Vein endothelial cell (primary cell): ENCODE measurements around the genes RER1 and MEGF6.

DNA sequence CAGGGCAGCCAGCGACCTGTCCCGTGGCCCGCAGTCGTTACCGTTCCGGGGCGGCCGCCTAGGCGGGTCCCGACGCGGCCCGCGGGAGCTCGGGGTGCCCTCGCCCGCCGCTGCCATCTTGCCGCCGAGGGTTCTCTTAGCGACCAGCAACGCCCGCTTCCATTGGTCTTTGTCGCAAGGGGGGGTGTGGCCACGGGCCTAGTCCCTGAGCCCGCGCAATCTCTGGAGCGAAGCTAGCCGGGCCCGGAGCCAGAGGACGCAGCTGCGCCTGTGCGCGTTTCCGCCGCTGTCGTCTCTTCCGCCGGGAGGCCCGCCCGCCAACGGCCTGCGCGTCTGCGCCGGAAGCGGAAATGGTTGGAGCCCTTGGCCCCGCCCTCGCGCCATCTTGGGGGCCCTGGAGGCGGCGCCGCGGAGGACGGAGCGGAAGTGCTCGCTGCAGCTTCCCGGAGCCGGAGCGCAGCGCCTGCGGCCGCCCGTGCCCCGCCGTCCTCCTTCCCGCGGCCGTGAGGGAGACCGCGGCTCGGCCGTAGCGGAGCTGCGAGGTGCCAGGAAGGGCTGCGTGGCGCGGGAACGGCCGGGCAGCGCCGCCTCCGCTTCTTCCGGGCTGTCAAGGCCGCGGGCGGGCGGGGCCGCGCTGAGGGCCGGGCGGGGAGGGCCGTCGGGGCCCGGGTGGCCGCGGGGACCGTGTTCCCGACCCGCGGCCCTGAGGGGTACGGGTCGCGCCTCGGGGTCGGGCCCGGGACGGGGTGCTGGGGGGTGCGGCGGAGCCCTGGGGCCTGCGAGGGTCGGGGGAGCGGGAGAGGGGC is at the start of gene RER1:
Gene RER1, plus strand, starts transcription at position 425 of the 806 bp plus-strand sequence.
- CAGE, long polyA plus RNA, result start-site peak on the plus strand centred at position 440 of the sequence, 106 bp wide, 1,642 and 1,202 reads in 2 replicates

DNA sequence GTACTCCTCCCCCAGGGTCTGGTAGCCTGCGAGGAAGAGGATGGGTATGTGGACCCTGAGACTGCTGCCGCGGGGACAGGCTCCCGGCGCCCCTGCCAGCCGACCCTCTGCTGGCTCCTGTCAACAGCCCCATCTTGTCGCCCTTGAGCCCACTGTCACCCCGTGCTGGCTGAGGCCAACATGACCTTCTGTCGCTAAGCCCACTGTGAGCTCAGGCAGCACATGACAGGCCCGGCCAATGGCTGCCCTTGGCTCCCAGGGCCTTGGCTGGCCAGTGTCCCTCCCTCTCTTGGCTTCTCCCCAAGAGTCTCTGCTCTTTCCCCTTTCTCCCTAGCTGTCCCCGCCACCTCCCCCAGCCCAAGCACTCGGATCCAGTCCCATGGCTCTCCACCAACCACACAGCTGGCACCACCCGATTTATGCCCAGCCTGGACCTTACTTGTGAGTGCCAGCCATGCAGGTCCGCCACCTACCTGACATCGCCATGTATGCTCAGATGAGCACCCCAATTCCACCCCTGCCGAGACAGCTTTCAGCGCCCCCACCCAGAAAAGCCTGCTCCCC is 3.4 kb downstream of the PEX10 start:
- CAGE, long polyA plus RNA, result no peak

- CAGE, long polyA plus RNA, result no peak
Measured at GRCh38 chr1:2507813-2508307, 18.5 kb downstream of the PANK4 start.

DNA sequence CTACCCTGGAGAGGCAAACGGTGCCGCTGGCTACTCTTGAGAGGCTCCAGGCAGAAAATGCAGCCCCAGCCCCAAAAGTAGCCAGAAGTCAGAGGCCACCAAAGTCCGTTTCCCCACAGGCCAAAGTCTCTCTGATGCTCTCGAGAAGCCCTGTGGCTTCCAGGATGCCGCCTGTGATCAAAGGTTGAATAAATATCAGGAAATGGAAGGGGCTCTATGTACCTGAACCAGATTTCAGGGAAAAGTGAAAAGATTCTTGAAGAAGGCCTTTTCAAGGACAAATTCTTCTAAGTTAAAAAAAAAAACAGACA is 4.2 kb downstream of the PANK4 start:
- CAGE, long polyA plus RNA, result no peak

GRCh38 chr1:2527098-2527375 is 641 bp upstream of the PANK4 start:
- CAGE, long polyA plus RNA, result no peak

DNA sequence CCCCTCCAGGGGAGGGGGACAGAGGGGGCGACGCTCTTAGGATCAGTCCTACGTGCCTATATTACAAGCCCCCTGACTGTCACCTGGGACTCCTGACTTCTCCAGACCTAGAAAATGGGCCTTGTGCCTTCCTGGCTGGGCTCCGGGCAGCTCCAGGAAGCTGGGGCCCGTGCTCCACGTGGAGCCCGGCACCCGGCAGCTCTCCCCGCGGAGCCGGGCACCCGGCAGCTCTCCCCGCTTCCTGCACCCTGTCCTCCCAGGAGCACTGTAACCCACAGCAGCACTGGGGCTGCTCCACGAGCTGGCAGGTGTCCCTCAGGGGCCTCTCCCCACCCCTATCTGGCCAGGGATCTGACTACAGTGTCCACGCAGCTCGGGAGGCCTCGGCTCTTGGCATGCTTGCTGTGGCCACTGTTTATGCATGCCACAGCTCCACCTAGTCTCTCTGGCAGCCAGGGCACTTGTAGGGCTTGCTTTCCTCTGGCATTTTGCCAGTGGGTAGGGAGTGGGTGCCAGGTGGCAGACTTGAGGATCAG is 762 bp upstream of the HES5 start:
- CAGE, long polyA plus RNA, result no peak

- CAGE, long polyA plus RNA, result no peak
Measured at GRCh38 chr1:2543466-2544225, 12.5 kb upstream of the TNFRSF14 start.

GRCh38 chr1:2547226-2547462 is 9.0 kb upstream of the TNFRSF14 start:
- CAGE, long polyA plus RNA, result no peak

- CAGE, long polyA plus RNA, result no peak
Measured at GRCh38 chr1:2565925-2566719, 10.0 kb downstream of the TNFRSF14 start.

DNA sequence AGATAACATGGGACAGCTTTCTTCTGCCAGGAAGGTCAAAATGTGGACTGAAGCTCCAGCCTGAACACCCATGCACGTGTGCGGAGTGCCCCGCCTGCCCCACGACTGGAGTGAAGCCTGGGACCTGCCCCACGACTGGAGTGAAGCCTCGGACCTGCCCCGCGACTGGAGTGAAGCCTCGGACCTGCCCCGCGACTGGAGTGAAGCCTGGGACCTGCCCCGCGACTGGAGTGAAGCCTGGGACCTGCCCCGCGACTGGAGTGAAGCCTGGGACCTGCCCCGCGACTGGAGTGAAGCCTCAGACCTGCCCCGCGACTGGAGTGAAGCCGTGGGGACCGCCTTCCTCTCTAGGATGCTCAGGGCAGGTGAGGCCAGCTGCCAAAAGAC is 61.4 kb upstream of the ACTRT2 start:
- CAGE, long polyA plus RNA, result no peak

GRCh38 chr1:3072499-3073336 is 3.7 kb downstream of the PRDM16 start:
- CAGE, long polyA plus RNA, result no peak

DNA sequence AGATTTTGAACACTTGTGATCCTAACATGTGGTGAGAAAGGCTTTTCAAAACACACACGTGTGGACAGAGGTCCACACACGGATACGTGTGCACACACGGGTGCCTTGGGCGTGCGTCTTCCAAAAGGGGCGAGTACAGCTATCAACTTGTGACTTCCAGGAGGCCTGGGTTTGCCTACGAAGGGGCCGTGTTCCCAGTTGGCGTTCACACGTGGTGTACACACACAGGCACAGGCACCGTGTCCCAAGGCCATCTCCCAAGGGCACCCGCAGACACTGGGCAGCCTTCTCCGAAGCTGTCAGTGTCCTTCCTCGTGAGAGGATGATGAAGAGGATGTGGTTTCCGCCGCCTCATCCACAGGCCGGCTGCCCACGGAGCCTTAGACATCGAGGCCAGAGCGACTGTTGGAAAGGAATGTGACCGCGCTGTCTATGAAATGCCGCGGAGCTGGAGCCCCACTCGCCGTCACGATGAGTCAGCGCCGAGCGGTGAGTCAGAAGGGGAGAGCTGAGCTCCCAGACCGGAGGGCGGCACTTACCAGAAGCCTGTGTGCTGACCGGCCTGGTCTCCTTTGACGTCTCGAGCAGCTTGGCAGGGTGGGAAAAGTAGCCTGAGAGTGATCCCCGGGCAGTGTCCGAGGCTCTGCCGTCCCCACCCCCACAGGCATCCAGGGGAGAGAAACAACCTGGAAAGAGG is 141.5 kb upstream of the ARHGEF16 start:
- CAGE, long polyA plus RNA, result no peak

GRCh38 chr1:3373596-3374221 is 80.8 kb upstream of the ARHGEF16 start:
- CAGE, long polyA plus RNA, result no peak

- CAGE, long polyA plus RNA, result no peak
Measured at GRCh38 chr1:3599561-3599846, 11.8 kb downstream of the MEGF6 start.

- CAGE, long polyA plus RNA, result no peak
Measured at GRCh38 chr1:3611134-3612056, at the start of gene MEGF6. Gene MEGF6, minus strand, starts transcription at chr1:3611508.

DNA sequence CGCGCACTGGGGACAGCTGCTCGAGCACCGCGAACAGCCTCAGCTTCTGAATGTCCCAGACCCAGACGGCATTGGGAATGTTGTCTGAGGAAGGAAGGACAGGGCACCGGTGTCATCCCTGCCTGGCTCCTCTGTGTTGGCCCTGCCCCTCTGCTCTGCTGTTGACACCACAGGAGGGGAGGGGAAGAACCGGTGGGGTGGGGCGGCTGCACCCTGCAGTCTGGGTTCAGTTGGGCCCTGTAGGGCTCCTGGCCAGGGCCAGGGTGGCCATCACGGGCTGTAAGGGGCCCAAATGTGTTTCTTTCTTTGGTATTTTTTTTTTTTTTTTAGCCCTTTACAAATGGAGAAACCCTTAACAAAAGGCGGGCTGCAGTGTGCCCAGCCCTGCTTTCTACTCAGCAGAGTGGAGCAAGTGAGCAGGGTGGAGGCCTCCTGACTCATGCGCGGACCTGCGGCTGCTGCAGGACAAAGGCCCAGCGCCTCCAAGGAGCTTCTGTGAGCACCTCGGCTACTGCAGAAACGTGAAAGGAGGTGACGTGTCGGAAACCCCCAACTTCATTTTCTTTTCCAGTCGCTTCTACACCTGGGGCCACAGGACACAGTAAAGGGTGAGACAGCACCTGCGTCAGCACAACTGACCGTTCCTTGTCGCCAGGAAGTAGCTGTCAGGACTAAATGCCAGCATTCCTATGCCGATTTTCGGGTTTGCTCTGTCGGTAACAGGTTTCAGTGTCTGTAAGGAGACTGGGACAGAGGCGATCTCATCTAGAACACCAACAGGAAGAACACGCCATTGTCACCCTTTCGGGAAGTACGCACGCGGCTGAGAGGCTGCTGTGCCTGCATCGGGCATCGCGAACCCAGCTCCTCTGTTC is 7.0 kb downstream of the TPRG1L start:
- CAGE, long polyA plus RNA, result no peak

DNA sequence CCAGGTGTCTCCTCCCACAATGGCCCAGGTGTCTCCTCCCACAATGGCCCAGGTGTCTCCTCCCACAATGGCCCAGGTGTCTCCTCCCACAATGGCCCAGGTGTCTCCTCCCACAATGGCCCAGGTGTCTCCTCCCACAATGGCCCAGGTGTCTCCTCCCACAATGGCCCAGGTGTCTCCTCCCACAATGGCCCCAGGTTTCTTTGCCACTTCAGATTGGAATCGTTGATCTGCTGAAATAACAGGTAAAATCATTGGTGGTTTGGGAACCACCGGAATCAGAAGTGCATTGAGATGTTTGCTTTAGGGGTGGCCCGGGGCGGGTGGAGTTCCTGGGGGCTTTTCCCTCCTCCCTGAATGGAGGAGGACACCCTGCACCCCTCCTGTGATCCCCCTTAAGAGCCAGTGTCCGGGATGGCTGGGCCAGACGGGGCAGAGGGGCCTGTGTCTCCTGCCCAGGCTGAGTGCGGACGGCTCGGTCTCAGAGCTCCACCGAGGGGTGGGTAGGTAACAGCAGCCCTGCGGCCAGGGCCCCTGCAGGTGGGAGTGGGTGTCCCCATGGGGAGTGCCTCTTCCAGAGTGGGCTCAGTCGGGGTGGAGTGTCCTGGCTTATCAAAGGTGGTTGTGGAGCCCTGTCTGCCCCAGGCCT is 23.0 kb downstream of the TP73 start:
- CAGE, long polyA plus RNA, result no peak

- CAGE, long polyA plus RNA, result no peak
Measured at GRCh38 chr1:3690327-3690798, 38.0 kb downstream of the TP73 start.

- CAGE, long polyA plus RNA, result no peak
Measured at GRCh38 chr1:3811210-3811815, 15.0 kb upstream of the LRRC47 start.

GRCh38 chr1:3834806-3835470 is 22.1 kb downstream of the CEP104 start:
- CAGE, long polyA plus RNA, result no peak